Parotid gland (tissue), 1 donor: Measurements from ENCODE around the genes TNFRSF12A and ZSCAN32.

GRCh38 chr16:3020111-3020640 is at the start of gene TNFRSF12A:
Gene TNFRSF12A (plus strand): TSS chr16:3020368.
- PRO-cap, result unidirectional peak, plus-strand start at chr16:3020370

DNA sequence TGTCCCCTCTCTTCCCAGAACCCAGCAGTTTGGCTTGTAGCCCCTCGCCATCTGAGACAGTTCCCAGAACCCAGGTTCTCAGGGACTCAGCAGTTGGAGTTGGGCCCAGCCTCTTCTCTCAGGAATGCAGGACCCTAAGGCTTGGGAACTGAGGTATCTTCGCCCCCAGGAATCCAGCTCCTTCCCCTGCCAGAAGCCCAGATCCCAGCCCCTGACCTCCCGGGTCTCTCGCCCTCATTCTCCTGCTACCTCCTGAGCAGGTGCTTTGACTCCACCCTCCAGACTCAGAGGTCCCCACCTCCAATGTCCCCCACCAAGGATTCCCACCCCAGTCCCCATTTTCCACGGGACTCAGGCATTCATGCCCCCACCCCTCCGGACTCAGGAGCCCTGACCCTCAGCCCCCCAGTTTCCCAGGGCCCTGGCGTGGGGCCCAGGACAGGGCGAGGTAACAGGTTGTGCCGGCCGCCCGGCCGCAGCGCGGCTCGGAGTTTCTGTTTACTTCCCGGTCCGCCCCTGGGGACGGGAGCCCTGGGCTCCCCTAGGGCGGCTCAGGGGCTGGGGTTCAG is 839 bp downstream of the BICDL2 start:
- PRO-cap, result no peak

DNA sequence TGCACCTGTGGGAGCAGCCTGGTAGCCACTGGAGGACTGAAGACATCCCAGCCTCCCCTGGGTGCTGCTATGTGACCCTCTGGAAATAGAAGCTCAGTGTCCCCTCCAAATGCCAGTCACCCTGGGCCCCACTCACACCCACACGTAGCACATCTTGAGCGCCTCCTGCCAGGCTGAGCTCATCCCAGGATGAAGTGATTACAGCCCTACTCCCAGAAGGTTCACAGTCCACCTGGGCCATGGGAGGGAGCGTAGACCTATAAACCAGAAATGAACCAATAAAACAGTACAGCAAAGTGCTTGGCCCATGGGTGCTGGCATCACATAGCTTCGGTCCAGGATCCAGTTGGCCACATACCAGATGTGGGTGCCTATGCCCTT is 2.1 kb upstream of the BICDL2 start:
- PRO-cap, result no peak

DNA sequence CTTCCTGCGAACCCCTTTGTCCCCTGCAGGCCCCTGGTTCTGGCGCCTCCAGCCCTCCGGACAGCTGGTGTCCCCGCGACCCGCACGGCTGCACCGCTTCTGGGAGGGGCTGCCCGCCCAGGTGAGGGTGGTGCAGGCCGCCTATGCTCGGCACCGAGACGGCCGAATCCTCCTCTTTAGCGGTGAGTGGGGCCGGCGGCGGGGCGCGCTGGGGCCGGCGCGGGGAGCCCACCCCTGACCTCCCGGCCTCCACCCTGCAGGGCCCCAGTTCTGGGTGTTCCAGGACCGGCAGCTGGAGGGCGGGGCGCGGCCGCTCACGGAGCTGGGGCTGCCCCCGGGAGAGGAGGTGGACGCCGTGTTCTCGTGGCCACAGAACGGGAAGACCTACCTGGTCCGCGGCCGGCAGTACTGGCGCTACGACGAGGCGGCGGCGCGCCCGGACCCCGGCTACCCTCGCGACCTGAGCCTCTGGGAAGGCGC is 7.2 kb upstream of the IL32 start:
- PRO-cap, result no peak

GRCh38 chr16:3066133-3066701 is 777 bp downstream of the IL32 start:
- PRO-cap, result no peak

GRCh38 chr16:3134154-3134952 is 476 bp upstream of the ZNF213 start:
- PRO-cap, result bidirectional peak, plus-strand start at chr16:3135064, minus-strand start at chr16:3134873

- PRO-cap, result no peak
These were observed 41.2 kb downstream of the ZNF200 start for GRCh38 chr16:3193713-3194116.

- PRO-cap, result bidirectional peak, plus-strand start at chr16:3401273, minus-strand start at chr16:3400969
These were observed at the start of gene ZSCAN32 for GRCh38 chr16:3400434-3401685. Gene ZSCAN32 (minus strand): TSS chr16:3401004.

DNA sequence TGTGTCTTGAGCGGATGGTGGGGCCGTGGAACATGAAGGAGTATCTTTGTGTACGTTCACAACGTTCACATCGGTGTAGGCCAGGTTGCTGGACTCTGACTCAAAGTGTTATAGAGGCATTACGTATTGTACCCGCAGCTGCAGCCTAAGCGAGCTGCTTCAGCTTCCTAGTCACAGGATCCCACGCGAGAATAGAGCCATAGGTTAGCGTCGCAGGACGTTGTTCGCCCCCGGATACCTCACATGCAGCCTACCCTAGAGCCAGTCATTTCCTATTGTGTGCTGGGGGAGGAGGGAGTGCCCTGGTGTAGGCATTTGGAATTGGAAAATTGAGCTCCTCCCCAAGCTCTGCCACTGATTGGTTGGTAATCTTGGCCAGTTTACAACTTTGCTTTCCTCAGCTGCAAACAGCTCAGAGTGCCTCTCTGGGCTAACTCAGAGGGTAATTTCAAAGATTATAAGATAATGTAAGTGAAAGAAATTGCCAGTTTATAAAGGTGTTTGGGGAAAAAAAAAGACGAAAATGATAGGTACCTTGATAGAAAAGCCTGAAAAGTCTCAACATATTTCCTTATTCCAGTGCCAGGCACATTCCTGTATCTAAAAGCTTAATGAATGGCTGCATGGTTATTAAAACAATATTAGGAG is 588 bp downstream of the NAA60 start:
- PRO-cap, result unidirectional peak, minus-strand start at position 277 of the sequence

GRCh38 chr16:3487008-3487888 is 8.0 kb downstream of the C16orf90 start:
- PRO-cap, result no peak

DNA sequence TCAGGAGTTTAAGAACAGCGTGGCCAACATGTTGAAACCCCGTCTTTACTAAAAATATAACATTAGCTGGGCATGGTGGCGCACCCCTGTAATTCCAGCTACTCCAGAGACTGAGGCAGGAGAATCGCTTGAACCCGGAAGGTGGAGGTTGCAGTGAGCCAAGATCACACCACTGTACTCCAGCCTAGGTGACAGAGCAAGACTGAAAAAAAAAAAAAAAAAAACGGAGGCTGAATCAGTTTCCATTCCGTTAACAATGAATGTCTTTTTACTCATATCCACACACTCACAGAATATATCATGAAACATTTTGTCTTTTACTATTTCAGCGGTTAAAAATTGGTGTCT is 10.6 kb upstream of the SLX4 start:
- PRO-cap, result unidirectional peak, plus-strand start at position 214 of the sequence

- PRO-cap, result no peak
These were observed 19.8 kb downstream of the DNASE1 start for GRCh38 chr16:3674194-3674709.

DNA sequence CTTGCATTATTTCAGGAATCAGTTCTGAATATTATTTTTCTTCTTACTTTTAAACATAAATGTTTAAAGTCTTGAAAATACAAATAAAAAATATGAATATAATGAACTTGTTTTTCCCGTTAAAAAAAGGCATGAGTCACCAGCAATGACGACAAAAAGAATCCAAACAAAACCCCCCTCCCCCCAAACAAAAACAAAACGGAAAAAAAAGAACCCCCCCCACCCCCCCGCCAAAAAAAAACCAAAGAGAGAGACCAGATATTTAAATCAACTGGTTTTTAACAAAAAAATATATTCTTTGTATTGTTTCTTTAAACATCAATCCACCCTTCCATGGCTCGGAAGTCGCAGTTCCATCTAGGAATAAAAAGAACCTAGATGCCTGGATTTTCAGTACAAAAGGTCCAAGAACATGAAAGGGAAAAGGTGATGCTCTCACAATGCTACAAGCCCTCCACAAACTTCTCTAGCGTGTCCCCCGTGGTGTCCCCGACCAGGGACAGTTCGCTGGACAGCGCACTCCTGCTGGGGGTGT is 10.0 kb upstream of the TRAP1 start:
- PRO-cap, result no peak

DNA sequence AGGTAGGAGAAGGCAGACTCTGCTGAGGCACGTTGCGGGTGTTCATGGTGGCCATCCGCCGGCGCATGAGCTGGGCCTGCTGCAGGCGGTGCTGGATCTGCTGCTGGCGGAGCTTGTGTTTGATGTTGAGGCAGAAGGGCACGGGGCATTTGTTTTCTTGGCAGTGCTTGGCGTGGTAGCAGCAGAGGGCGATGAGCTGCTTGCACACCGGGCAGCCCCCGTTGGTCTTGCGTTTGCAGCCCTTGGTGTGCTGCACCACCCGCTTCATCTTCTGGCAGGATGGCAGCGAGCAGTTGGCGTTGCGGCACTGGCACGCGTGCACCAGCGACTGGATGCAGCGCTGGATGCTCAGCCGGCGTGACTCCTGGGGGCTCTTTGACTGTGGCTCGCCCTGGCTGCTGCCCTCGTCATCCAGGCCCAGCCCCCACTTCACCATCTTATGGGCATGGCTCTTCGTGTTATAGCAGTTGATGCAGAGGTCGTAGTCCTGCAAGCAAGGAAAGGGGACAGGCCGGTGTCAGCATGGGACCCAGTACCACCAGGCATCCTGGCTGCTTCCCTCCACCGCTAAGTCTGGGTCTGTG is 12.2 kb upstream of the TRAP1 start:
- PRO-cap, result no peak

DNA sequence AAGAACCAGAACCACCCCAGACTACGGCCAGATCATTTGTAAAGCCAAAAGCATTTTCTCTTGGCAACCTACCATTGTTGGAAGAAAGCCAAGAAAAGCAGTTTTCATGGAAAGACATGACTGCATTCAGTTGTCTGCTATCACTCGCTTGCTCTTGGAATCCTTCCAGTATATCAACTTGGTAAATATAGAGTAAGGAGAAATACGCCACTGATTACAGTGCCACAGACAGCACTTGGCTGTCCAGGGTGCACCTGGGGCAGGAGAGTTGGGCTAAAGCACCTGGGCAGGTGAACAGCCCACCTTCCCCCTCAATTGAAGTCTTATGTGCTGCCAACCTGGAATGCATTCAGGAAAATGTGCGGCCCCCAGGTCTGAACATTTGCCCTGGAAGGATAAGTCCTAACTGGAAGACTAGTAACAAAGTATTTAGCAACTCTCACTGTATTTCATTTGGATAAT is 60.4 kb downstream of the CREBBP start:
- PRO-cap, result no peak

- PRO-cap, result unidirectional peak, plus-strand start at chr16:3880173
These were observed 674 bp downstream of the CREBBP start for GRCh38 chr16:3879691-3880387.

DNA sequence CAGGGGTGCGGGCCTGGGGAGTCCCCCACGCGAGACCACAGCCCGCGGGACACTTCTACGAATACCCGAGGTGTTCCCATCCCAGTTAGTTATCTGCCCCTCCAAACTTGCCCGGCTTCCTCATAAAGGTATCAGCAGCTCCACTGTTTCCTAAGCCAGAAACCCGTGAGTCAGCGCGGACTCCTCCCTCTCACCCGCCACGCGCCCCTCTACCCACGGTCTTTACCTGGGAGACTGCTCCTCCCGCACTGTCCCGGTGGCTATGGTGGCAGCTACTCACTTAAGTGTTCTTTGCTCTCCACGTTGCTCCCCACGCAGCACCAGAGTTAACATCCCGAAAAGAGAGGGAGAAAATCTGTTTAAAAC is 1.1 kb upstream of the CREBBP start:
- PRO-cap, result no peak

DNA sequence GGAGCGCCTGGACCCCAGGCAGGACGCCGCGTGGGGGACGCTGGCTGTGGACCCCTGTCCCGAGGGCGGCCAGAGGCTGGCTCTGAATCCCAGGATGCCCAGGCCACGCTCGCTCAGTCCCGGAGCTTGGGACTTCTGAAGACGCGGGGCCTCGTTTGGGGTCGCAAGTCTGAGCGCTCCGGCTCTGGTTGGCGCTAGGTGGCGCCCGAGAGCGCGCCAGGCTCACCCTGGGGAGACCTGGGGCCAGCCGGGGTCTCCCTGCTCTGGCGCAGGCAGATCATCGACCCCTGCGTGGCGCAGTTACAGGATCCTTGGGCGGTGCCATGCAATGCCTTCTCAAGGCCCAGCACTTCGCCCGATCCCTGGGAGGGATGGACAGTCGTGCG is 58.5 kb upstream of the CREBBP start:
- PRO-cap, result no peak

DNA sequence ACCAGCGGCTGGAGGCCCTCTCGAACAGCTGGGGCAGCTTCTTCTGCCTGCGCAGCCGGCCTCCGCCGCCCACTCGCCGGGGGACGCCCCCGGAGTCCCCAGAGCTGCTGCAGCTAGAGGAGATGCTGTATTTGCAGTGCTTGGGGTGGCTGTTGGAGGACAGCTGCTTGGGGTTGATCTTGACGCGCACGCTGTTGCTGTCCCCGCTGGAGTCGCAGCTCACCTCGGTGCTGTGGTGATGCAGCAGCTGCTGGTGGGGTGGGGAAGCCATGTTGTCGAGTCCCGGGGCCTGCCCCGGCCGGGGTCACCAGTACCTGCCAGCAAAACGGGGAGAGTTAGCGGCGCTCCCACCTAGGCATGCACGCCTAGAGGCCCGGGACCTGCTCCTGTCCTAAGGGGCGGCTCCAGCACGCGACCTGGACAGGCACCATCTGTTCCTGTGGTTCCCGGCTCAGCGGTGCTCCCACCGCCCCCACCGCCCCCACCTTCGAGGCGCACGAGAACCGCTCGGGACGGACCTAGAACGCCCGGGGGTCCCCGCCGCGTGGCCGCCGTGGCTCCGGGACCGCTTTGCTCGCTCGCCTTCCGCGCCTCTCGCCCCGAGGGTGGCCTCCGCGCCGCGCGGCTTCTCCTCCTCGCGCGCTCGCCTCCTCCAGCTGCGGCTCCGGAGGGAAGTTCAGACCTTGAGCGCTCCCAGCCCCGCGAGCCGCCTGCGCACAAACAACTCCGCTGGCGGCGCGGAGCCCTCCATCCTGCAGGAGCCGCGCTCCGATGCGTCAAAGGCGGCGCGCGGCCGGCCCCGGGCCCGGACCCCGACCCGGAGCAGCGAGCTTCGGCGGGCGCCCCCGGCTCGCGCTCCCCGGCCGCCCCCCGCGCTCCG is 830 bp downstream of the ADCY9 start:
- PRO-cap, result no peak

GRCh38 chr16:4182901-4183268 is 59.0 kb downstream of the SRL start:
- PRO-cap, result no peak